ENCODE results near the genes HPS1, CUTC and ABCC2.

- PRO-cap: no peak
Observed at GRCh38 chr10:97717854-97718580, 4.5 kb downstream of the MARVELD1 start.

DNA sequence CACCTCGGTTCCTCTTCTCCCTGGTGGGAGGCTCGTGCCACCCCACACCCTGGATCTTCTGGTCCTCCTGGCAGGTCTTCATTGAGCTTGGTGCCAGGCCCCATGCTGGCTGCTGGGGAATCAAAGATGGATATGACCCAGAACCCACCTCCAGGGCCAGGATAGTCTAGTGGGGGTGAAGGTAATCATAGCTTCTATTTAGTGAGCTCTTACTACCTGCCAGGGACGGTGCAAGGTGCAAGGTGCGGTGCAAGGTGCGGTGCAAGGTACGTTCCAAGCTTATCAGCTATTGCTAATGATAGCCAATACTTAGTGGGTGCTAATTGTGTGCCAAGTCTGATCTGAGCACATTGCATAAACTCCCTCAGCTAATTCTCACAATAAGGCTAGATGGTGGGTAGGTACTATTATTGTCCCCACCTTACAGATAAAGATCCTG, 604 bp upstream of the SFRP5 start:
- PRO-cap: no peak

GRCh38 chr10:97895772-97896130, 46.1 kb downstream of the GOLGA7B start:
- PRO-cap: no peak

DNA sequence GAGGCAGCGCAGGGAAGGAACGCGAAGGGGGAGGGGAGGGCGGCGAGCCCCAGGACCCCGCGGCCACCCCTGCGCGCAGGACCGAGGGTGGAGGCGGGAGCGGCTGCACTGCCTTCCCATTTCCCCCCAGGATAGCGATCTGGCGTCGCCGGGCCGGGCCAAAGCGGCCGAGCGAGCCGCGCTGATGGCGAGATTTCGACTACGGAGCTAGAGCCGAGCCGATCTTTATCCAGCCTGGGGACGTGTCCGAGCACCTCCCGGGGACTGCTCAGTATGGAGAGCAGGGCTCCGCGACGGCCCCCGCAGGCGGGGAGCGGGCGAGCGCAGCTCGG, 563 bp upstream of the CRTAC1 start:
- PRO-cap: no peak

DNA sequence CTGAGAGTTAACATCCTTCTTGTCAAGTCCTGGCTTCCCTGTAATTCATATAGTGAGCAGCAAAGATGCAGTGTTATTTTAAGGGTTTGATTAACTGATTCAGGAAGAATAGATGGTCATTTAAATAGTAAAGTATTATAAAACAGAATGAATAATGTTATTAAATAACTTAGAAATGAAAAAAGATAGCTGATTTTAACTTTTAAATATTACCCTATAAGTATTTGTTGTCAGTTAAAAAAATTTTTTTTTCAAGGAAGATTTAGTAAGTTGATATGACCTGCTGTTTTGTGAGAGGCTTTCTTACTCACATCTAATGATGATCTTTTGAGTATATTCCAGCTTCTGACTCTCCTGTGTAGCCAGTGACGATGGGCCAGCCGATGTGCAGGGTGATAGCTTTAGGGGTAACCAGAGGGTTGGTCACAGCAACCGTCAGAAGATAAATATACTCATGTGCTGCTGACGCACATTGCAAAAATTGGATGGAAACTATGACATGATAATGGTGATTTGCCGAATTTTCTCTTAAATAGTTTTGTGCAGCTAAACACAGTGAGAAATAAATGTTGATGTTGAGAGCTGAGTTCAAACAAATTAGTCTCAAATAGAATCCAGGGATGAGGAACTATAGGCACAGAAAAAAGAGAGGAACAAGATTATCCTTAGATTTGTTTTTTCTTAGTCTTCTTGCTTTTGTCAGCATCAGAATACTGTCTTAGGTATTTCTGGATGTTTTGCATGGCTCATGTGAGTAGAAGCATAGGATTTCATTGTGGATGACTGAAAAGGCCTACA, 29.4 kb downstream of the R3HCC1L start:
- PRO-cap: no peak

- PRO-cap: no peak
Observed at GRCh38 chr10:98168163-98169333, 34.1 kb downstream of the R3HCC1L start.

DNA sequence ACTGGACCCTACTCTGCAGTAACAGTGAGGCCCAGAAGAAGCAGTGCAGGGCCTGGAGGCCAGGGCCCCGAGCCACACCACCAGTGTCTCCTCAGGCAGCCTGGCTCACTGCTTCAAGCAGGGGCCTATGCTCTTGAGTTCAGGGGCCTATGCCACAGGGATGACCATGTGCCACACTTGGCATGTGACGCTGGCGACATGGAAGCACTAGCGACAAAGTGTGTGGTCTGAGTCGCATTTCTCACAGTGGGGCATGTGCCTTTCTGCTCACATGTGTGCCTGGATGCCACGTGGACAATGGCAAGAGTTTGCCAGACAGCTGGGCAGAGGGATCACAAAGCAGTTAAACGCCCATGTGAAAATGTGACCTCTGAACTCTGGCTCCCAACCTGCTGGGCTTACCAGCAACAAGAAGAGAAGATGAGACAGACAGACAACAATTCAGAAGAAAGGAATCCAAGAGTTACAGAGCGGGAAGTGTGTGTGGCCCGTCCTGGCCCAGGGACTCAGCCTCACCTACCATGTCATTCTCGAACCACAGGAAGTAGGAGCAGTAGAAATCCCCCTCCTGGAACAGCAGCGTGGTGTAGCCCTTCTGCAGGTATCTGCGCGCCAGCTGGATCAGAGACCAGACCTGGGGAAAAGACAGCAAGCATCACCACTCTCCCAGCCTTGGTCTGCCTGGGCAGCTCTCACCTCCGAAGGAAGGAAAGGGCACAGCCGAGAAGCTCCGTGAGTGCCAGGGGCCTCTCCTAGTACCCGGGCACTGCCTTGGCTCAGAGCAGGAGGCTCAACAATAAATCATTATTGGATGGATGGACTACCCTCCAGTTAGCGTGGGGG, 4.8 kb upstream of the PYROXD2 start:
- PRO-cap: no peak

- PRO-cap: no peak
Observed at GRCh38 chr10:98444236-98444685, 2.5 kb downstream of the HPS1 start.

DNA sequence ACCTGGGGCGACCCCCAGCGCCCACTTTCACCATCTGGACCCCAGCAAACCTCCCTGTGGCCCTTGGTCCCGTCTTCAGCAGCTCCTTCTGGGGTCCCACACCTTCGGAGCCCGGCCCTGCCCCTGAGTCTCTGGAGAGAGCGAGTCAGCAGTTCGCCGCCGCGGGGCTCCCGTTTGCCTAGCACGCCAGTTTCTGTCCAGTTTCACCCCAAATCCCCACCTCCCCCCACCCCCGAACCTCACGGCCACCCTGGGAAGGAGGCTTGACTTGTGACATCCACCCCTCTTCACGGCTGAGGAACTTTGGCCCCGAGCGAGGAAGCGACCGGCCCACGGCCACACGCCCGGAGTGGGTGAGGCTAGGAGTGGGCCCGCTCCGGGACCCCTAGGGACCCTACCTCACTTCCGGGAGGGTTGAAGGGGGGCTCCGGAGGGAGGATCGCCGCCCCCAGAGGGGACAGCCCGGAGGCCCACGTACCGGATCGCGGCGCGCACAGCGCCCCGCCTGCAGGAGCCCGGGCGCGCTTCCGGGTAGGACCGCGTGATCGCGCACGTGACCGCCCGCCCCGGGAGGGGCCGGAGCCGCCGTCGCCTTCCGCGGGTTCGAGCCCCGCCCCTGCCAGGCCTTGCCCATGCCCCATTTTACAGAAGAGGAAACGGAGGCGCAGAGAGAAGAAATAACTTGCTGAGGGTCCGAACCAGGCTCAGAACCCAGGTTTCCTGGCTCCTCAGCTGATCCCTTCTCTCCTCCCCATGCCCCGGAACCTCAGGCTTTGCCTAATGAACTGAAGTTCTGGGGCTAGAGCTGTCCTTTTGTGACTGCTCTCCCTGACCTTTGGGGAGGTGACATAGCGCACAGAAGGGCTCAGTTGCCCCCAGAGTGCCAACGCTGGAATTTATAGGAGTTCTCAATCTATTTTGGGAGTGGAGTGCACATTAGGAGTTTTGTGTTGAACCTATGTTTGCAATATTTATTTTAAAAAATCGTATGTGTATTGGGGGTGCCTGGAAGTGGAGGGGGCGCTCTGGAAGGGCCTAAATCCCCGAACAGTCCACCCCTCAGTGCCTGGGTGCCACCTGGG, at the start of gene HPS1:
Gene HPS1 (minus strand): TSS at position 527 of the 1,082 bp plus-strand sequence.
- PRO-cap: bidirectional peak, plus-strand start at position 554 of the sequence, minus-strand start at position 507 of the sequence

DNA sequence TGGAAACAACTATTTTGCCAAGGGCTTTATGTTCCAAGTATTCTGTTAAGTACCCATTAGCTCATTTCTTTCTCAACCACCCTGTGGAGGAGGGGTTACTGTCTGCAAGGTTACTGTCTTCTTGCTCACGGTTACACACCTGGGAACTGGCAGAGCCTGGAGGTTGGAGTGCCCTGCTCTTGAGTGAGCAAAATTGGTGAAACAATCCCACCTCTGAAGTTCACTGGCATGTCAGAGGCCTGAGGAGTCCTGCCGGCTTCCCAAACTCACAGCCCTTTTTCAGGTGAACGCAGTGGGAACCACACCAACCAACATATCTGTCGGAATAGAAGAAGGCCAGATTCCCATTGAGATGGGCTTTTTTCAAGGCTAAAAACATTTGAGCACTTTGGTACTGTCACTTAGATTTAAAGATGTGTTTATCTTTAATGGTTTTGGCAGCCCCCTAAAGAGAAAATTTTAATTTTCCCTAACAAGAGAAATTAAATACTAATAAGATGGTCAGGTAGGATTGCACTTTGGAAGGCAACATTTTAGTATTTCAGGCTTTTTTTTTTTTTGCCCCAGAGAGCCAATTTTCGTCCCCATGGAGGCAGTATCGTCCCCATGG, 35.3 kb downstream of the GOT1 start:
- PRO-cap: no peak

GRCh38 chr10:99434278-99434951, 4.0 kb upstream of the GOT1 start:
- PRO-cap: no peak

DNA sequence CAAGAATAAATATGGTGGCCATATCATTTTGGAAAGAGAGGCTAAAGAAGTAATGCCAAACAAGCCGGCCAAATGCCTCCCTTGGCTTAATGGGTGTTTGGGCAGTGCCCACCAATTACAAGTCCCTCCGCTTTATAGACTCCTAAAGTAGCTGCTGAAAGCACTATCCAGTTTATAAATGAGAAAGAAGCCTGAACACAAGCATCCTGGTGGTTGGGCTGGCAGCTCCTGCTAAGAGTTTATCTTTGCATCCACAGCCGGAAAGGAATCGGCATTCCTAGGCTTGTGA, 13.1 kb upstream of the NKX2-3 start:
- PRO-cap: no peak

- PRO-cap: no peak
Observed at GRCh38 chr10:99526219-99526741, 6.5 kb upstream of the NKX2-3 start.

- PRO-cap: no peak
Observed at GRCh38 chr10:99537278-99538050, 4.7 kb downstream of the NKX2-3 start.

DNA sequence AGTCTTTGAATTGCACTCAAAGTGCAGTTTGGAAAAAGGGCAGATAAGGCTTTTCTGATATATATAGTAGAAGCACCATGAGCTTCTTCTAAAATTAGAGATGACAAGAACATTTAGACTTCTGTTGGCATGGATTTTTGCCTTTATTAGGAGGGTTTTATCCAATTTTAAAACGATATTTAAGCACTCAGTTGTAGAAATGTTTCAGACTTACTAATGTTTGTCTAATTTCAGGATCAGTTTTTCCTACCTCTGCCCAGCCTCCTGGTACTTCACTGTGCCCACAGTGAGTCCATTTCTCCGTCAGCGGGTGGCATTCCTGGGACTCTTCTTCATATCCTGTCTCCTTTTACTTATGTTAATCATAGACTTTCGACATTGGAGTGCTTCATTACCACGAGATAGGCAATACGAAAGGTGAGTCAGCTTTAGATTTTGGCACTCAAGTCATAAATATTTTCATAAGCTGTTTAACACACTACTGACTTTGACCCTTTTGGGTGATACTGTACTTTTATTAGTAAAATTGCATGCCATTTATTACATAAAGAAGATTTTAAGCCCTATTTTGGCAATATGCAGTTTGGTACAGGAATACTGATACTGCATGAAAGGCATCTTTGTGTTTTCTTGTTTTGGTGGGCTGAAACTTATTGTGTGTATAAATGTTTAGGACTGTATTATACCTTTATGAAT, 2.1 kb downstream of the ENTPD7 start:
- PRO-cap: no peak

- PRO-cap: no peak
Observed at GRCh38 chr10:99667092-99667559, 7.8 kb downstream of the ENTPD7 start.

DNA sequence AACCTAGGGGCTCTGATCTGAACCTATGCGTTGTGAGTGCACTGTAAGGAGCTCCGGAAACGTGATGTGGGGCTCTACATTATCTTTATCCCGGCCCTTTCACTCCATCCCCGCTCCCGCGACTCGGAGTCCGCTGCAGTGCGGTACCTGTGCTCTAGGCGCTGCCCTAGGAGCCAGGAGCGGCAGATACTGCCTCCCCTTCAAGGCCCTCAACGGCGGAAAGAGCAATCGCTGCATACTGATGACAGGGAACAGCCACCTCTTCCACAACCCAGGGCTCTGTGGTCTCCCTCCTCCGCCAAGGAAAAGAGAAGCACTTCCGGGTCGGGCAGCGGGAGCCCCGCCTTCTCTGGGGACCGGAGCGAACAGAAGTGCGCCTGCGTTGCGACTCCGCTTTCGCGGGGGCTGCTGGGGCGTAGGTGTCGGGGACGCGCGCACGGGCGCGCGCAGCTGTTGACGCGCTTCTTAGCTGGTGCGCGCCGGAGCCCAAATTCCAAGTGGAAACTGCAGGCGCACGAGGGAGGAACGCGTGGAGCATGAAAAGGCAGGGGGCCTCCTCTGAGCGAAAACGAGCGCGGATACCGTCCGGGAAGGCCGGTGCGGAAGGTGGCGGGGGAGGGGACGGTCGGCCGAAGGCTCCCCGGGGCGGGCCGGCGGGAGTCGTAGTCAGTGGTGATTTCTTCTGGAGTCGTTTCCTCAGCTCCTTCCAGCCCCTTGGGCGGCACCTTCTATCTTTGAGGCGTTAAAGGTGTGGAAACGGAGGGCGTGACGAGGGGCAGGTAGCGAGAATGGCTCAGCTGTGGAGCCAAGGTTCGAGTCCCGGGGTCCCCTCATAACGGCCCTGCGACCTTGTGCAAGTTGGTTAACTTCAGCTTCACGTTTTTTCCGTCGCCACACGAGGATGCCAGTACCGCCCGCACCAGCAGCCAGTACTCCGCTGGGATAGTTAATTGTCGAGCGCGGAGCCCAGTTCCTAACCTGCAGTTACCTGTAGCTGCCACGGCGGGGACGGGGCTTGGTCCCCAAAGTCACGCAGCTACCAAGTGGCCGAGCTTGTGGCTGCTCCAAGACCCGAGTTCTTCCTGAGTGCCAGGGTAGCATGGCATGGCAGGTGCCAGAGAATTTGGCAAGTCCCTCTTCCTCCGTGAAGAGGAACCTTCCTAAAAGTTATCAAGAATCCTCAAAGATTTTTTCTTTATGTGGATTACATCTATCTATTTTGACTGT, at the start of gene CUTC:
Gene CUTC (plus strand): TSS at position 422 of the 1,227 bp plus-strand sequence.
- PRO-cap: bidirectional peak, plus-strand start at position 496 of the sequence, minus-strand start at position 283 of the sequence

DNA sequence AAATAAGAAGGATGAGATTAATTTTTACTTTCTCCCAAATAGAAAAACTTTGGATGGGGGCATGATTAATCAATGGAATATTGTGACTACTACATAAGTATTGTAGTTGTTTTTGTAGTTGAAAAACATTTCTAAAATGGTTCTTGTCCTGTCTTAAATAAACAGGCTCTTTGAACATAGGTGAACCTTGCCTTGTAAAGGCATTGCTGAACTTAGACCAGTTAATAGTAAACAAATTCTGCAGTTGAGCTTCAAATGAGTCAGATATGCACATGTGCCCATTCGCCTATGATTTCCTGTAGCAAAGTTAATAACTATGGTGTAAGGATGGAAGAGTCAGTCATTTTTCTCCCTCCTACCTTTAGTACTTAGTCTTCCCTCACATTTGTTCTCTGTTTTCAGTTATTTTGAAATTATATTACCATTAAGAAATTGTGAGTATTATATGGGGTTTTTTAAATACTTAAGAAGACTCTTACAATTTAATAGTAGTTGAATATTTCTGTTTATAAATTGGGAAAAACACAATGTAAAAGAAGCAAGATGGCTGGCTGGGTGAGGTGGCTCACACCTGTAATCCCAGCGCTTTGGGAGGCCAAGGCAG, 22.7 kb downstream of the CUTC start:
- PRO-cap: no peak

GRCh38 chr10:99782385-99782856, at the start of gene ABCC2:
TSS of gene ABCC2 (plus strand) at chr10:99782640.
- PRO-cap: no peak

DNA sequence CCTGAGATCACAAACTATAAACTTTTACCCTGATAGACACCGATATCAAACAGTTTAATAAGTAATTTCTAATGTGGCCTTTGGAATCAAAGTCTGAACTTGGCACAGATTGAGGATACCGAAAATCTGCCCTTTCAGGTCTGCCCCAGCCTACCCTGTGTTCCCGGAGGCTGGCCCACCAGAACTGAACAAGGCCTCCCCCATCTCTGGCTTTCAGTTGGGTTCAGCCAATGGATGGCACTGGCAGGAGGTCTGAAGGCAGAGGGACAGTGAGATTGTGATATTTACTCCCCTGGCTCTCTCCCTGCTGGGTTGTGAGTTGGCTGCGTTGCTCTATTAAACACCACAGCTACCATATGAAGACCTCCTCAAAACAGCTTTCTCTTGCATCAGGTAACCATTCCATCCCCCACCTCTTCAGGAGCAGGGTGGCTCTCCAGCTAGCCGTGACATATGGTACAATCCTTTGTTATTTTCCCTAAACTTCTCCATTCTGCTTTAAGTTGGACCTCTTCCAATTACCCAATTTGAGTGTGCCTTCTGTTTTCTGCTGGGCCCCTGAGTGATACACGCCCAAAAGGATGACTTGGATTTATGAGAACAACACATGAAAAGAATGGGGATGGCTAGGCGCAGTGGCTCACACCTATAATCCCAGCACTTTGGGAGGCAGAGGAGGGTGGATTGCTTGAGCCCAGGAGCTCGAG, 28.1 kb downstream of the DNMBP start:
- PRO-cap: no peak

All from cardiac septum (tissue), 1 donor.